Gastroesophageal sphincter (tissue), 4 donors: ENCODE measurements around the gene ZNF592.

GRCh38 chr15:84633720-84634385, 20.2 kb downstream of the WDR73 start:
- PRO-cap: bidirectional peak, plus-strand start at chr15:84633832, minus-strand start at chr15:84633882; bidirectional peak, plus-strand start at chr15:84634267, minus-strand start at chr15:84634015
- RAMPAGE, long total RNA, 4 experiments: no peak in any of the 4 experiments

DNA sequence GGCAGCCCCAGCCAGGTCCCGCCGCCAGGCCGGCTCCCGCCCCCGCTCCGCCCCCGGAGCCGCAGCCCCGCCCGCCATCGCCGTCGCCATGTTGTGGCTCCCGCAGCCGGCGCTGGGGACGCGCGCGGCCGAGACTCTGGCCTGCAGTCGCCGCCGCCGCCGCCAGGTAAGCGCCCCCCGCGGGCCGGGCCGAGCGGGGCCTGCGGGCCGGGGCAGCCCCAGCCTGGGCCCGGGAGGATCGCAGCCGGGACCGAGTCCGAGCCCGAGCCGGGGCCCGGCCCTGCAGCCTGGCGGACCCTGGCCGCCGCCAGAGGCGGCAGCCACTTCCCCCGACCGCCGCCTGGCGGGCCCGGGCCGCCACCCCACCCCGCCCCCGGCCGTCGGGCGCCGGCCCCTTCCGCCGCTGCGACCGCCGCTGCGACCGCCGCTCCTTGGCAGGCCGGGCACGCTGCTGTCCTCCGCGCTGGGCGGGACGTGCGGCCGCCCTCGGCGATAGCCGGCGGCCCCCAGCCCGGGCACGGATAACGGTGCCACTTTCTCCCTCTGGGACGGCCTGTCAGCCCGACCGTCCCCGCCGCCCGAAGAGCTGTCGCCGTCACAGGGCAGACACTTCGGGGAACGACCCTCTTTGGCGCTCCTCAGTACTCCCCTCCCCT, at the start of gene ZNF592:
Gene ZNF592 (plus strand): TSS at position 94 of the 656 bp plus-strand sequence.
- PRO-cap: bidirectional peak, plus-strand start at position 105 of the sequence, minus-strand start outside the sequence; bidirectional peak, plus-strand start at position 461 of the sequence, minus-strand start at position 342 of the sequence
- RAMPAGE, long total RNA, 4 experiments: start-site peak on the plus strand in 4 of 4 experiments, centred at positions 102 to 118 of the sequence, 20 to 494 reads per replicate

DNA sequence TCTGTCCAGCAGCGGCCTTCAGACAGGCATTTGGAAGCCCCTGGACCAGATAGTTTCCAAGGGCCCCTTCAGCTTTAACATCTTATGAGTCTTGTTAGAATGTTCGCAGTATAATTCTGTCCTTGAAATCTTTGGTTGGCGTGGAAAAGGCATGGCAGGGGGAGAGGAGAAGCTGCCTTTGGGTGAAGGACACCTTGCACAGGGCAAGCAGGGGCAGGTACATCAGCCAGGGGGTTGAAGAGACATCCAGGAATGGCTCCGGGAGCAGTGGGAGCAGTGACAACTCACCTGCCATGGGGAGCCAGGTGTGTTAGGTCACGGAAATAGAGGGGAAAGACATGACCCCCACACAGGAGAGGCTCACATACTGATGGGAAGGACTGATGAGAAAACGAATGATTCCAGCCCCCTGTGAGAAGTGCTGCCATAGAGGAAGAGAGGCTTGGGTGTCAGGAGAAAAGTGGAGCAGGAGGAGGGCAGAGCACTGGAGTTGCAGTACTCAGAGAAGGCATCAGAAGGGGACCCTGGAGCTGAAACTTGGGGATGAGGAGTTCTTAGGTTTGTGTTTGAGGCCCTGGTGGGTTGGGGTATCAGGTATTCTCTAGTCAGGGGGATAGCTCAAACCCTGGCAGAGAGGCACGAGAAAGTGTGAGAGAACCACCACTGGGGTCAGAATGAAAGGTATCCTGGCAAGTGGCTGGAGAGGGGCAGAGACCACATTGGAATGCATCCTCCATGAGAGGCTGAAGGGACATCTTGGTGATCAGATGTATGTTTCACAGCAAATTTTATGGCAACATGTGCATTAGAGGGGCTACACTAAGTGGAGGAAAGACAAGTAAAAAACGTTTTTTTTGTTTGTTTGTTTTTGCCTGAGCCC, 22.7 kb downstream of the ZNF592 start:
- PRO-cap: no peak
- RAMPAGE, long total RNA, 4 experiments: no peak in any of the 4 experiments

GRCh38 chr15:84817704-84818586, 789 bp downstream of the ALPK3 start:
- PRO-cap: no peak
- RAMPAGE, long total RNA, 4 experiments: no peak in any of the 4 experiments

- PRO-cap: no peak
- RAMPAGE, long total RNA, 4 experiments: no peak in any of the 4 experiments
These were observed 18.7 kb downstream of the ALPK3 start for GRCh38 chr15:84835610-84836501.

DNA sequence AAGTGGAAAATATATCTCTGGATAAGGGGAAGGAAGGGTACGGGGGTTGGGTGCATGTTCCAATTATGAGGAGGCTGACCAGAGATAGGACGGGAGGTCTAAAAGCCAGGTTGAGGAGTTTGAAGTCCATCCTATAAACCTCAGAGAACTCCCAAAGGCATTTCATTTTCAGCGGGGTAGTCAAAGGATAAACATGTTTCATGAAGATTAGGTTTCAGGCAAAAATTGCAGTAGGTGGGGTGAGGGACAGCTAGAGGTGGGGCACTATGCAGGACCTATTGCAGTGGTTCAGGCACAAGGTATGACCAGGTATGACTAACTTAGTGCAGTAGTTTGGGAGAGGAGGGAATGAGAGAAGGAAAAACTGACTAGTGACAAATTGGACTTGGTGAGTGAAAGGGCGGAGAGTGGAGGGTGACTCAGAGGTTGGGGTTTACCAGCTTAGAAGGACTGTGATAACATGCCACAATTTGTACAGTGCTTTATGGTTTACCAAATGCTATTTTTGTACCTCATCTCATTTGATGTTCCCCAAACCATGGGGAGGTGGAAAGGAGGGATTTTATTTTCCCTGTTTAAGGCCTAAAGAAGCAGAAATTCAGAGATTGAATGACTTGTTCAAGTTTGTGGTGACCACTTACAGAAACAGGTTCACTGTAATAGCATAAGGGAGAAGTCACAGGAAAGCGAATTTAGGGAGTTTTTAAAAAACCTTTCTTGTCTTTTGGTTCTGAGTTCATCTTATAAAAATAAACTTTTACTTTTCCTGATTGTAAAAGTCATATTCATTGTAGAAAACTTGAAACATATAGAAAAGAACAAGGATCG, 10.9 kb downstream of the PDE8A start:
- PRO-cap: no peak
- RAMPAGE, long total RNA, 4 experiments: no peak in any of the 4 experiments

DNA sequence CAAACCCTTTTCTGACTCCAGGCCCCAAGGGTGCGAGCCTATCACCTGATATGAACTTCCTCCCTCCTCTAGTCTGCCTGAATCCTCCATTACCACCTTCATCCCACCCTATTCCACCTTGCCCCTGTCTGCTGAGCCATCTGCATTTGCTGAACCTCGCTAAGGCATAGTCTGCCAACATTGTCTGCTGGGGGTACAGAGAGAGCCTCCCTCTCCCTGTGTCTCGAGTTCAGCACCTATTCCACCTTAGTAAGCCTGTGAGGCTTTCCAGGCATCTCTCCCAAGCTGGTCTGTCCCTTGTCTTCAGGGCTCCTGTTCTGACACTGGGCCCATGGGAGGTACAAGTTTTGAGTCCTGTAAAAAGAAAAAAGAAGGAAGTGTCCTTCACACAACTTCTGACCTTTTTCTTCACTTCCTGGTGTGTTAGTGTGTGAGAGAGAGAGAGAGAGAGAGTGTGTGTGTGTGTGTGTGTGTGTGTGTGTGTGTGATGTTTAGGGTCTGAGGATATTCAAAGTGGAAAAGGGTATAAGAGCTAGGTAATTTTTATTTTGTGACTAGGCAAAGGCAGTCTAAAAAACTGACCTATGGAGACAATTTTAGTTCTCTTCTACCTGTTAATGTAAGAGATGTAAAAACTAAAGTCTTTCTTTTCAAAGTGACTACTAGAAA, 27.1 kb downstream of the PDE8A start:
- PRO-cap: no peak
- RAMPAGE, long total RNA, 4 experiments: no peak in any of the 4 experiments

DNA sequence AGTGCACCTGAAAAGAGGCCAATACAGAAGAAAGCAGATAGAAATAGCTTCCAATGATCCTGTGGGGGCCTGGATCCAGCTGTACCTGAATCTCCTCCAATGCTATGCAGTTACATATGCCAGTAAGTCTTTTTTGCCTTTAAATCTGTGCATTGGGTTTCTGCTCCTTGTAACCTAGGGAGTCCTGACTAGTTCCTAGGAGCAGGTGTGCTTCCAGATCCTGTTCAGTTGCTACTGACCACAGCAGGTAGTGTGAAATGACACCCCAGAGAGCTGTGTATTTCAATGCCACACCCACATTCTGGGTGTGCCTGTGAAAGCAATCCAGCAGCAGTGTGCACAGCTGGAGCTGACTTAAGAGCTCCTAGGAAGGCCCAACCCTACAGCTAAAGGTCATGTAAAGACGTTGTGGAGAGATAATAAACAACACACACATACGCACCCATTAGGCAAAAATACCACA, 62.3 kb upstream of the AKAP13 start:
- PRO-cap: no peak
- RAMPAGE, long total RNA, 4 experiments: no peak in any of the 4 experiments

GRCh38 chr15:85337188-85337971, 43.0 kb upstream of the AKAP13 start:
- PRO-cap: unidirectional peak, plus-strand start at chr15:85337639
- RAMPAGE, long total RNA, 4 experiments: no peak in any of the 4 experiments

GRCh38 chr15:85346689-85347094, 33.7 kb upstream of the AKAP13 start:
- PRO-cap: no peak
- RAMPAGE, long total RNA, 4 experiments: no peak in any of the 4 experiments

- PRO-cap: no peak
- RAMPAGE, long total RNA, 4 experiments: no peak in any of the 4 experiments
These were observed 32.8 kb upstream of the AKAP13 start for GRCh38 chr15:85347667-85348007.

DNA sequence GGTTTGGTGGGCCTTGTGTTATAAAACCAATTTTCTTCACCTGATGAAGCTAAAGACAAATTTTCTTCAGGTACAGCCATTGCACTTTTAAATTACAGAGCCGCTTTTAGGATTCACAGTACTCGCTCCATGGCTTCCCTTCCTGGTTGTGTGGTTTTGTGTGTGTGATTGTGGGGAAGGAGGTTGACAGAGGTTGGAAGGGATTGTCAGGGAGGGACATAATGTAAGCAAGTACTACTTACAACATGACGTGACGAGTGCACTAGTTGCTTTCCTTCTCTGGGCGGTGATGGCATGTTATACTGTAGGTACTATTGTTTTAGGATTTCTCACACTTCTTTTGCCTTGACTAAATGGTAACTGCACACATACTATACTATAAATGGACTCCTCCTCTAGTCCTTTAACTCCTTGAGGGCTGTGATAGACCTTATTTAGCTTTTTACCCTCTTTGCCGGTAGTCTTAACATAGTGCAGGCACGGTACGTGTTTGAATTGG, 2.0 kb downstream of the AKAP13 start:
- PRO-cap: no peak
- RAMPAGE, long total RNA, 4 experiments: no peak in any of the 4 experiments

GRCh38 chr15:85474782-85475326, 94.5 kb downstream of the AKAP13 start:
- PRO-cap: no peak
- RAMPAGE, long total RNA, 4 experiments: no peak in any of the 4 experiments

- PRO-cap: no peak
- RAMPAGE, long total RNA, 4 experiments: no peak in any of the 4 experiments
These were observed 124.3 kb downstream of the AKAP13 start for GRCh38 chr15:85504689-85505087.

- PRO-cap: no peak
- RAMPAGE, long total RNA, 4 experiments: no peak in any of the 4 experiments
These were observed 204.8 kb downstream of the KLHL25 start for GRCh38 chr15:85589771-85590445.

DNA sequence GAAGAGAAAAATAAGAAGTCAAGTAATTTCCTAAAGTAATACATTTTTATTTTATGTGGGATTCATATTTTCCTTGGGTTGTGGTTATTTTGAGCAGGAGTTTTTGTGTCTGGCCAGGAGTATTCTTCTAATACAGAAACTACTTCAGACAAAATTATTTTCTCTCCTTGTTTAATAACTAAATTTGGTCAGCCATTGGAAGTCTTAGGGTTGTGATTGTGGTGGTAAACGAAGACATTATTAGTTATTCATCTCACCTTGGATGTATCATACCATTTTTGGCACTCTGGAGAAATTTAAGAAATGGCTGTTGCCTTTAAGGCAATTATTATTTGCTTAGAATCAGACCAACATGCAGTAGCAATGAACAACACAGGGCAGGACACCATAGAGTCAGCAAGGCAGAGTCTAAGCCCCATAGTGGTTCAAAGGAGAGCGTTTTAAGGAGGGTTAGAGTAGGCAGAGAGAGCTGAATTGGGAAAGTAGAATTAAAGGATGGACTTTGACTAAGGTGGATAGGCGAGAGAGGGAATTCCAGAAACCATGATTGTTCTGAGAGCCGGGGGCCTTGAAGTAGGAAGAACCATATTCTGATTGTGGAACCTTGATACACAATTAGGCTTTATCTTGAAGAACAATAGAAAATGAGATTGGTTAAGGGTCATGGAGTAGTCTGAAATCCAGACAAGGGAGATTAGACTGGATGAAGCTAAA, 186.4 kb downstream of the KLHL25 start:
- PRO-cap: no peak
- RAMPAGE, long total RNA, 4 experiments: no peak in any of the 4 experiments

GRCh38 chr15:85620656-85621104, 174.0 kb downstream of the KLHL25 start:
- PRO-cap: bidirectional peak, plus-strand start at chr15:85620881, minus-strand start at chr15:85620874
- RAMPAGE, long total RNA, 4 experiments: no peak in any of the 4 experiments

DNA sequence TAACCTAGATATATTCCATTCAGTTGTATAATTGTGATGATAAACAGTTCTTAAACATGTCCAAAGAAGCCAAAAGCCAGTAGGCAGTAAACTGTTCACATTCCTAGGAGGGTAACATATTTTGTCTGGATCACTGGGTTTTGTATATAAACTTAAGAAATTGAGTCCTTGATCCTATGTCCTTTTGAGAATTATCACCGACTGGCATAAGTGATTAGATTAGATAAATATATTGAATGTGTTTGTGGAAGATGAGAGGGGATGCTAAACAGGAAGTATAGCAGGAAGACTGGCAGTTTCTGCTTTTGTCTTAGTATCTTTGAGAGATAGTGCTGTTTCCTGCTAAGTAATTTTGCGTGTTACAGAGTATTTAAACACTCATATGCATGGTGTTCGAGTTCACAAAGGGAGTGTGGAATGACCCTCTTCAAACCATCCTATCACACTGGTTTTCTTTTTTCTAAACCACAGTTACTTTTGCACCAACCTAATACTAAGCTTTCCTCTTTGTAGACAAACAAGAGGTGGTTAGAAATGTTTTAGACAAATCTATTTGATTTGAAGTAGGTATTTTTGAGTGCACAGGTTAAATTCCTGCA, 106.1 kb downstream of the KLHL25 start:
- PRO-cap: no peak
- RAMPAGE, long total RNA, 4 experiments: no peak in any of the 4 experiments

- PRO-cap: unidirectional peak, plus-strand start at chr15:85689933
- RAMPAGE, long total RNA, 4 experiments: start-site peak on the plus strand in 3 of 4 experiments, at chr15:85689912-85690013 at its widest, 35 to 96 reads per replicate
These were observed 105.0 kb downstream of the KLHL25 start for GRCh38 chr15:85689457-85690335.

- PRO-cap: no peak
- RAMPAGE, long total RNA, 4 experiments: no peak in any of the 4 experiments
These were observed 90.6 kb downstream of the KLHL25 start for GRCh38 chr15:85703994-85704641.